ENCODE data around the gene RP9.

GRCh38 chr7:30631368-30632155, 36.9 kb downstream of the GARS1 start:
- RRBS = no CpG with 5 or more reads among the region's 4 CpGs

DNA sequence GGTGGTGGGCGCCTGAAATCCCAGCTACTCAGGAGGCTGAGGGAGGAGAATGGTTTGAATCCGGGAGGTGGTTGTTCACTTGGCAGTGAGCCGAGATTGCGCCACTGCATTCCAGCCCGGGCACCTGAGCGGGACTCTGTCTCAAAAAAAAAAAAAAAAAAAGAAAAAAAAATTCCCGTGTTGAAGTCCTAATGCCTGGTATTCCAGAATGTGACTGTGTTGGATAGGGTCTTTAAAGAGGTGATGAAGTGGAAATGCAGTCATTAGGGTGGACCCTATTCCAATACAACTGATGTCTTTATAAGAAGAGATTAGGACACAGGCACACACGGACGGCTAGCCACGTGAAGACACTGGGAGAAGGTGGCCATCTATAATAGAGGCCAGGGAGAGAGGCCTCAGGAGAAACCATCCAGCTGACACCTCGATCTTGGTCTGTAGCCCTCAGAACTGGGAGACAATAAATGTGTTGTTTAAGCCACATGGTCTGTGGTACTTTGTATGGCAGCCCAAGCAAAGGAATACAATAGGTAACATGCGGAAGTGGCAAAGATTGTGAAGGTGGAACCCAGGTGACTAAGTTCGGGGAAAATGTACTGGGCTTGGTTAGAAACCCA, 967 bp upstream of the MINDY4 start:
- RRBS = 83% methylated on average over 2 of the region's 13 CpGs

DNA sequence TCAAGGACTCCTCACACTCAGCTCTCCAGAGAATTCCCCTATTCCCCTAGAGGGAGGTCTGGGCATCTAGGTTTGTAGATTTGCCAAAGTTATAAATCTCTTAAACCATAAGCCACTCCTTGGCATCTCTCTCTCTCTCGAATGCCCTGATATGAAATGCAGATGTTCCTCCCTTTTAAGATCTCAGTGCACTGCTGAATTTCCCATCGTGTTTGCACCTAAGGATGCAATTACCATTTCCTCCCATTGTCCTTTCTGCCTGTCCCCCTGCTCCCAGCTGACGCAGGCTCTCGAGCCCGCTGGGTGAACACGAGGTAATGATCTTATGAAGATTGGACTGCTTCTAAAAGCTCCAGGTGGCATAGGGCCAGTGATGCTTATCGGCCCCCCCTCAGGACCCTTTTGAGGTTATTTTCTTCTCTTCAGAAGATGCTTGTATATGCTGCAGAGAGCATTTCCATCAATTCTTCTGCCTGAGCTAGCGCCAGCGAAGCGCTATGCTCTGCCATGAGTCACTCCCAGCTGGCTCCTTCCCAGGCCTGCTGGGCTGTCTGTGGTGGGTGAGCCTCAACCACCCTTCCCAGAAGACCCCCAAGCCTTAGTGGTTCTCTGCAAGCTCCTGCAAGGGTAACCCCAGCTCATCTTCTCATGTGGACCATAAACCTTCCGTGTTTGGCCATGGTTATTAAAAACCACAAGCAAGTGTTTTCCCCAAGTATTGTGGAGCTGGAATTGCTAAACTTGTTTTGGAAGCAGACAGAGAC, 41.6 kb upstream of the AQP1 start:
- RRBS = no CpG with 5 or more reads among the region's 11 CpGs

GRCh38 chr7:30931595-30932112, 20.0 kb downstream of the AQP1 start:
- RRBS = no CpG with 5 or more reads among the region's 16 CpGs

DNA sequence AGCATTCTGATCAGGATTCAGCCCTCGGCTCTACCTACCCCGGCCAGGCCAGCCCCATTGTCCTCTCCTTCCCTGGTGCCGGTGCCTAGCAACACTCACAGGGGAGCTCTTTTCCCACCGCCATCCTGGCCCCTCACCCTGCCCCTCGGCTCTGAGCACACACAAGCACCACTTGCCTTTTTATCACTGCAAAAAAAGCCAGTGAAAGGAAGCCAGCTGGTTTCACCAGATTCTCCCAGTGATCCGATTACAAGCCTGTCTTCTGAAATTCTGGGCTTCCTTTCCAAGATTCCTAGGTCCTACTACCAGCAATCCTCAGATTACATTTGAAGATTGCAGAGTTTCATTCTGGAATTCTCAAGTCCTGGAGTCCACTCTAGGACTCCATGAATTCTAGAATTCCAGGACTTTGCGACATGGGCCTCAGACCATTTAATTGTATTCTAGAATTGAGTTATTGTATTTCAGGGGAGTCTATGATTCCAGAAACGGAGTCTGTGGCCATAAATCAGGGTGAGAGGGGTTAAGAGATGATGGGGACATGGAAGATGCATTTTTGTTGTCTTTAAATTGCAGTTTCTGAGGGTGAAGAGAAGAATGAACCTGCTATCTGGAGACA, 8.8 kb upstream of the ADCYAP1R1 start:
- RRBS = no CpG with 5 or more reads among the region's 8 CpGs

GRCh38 chr7:31815900-31816498, 129.0 kb downstream of the PPP1R17 start:
- RRBS = no CpG with 5 or more reads among the region's 12 CpGs

DNA sequence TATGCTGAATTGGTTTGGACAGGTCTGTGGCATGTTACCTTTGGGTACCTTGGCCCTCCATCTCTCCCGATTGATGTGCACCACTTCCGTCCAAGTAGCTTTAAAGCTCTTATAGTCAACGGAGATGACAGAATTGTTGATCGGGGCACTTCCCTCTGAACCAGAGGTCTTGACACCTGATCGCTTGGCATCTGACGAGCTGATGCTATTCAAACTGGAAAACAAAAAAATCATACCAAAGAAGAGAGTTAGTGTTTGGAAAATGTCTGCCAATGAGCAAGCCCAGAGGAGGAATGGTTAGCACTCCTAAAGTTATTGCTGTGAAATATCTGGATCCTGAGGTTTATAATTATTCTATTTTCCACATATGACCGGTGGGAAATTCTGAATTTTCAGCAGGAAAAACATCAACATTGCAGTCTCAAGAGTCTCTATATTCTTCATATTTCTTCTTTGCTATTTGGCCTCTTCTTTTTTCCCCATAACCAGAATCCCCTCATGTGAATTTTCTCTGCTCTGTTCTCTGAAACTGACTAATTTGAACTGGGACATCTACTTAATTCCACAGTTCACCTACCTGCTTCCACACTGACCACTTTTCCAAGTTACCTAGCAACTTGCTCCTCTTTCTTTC, 136.1 kb downstream of the PPP1R17 start:
- RRBS = no CpG with 5 or more reads among the region's 7 CpGs

GRCh38 chr7:32154778-32155346, 84.7 kb upstream of the PDE1C start:
- RRBS = no CpG with 5 or more reads among the region's 3 CpGs

- RRBS = 4% methylated on average over 7 of the region's 26 CpGs
Measured at GRCh38 chr7:32495771-32496626, 710 bp downstream of the AVL9 start.

DNA sequence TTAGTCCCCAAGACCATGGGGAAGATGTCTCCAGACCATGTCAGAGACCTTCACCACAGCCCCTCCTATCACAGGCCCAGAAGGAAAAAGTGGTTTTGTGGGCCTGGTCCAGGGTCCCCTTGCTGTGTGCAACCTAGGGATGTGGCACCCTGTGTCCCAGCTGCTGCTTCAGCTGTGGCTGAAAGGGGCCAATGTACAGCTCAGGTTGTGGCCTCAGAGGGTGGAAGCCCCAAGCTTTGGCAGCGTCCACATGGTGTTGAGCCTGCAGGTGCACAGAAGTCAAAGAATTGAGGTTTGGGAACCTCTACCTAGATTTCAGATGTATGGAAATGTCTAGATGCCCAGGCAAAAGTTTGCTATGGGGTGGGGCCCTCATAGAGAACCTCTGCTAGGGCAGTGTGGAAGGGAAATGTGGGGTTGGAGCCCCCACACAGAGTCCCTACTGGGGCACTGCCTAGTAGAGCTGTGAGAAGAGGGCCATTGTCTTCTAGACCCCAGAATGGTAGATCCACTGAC, 26.5 kb downstream of the AVL9 start:
- RRBS = no CpG with 5 or more reads among the region's 1 CpG

- RRBS = no CpG with 5 or more reads among the region's 12 CpGs
Measured at GRCh38 chr7:32587100-32587900, 92.0 kb downstream of the AVL9 start.

DNA sequence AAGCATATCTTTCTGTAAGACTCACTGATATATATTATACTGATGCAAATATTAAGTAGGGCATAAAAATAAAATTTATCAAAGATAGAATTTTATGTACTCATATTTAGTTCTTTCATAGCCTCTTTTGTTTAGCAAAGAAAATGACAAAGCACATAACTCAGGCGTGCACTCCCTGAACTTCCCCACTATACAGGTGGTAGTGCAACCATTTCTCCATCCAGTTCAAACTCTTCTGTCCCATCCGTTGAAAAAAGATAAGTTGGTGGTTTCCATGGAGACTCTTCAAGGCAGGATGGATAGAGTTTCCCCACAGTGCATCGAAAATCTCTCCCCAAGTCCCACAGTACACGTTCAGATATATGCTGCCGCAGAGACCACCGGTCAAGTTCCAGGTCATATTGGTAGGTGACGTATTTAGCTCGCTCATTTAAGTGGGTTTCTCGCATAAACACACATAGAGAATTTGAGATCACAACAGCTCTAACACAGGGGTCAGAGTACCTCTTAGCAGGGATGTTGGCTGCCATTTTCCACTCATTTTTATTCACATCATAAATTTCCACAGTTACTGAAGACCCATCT, 22.3 kb downstream of the KBTBD2 start:
- RRBS = no CpG with 5 or more reads among the region's 9 CpGs

- RRBS = no CpG with 5 or more reads among the region's 3 CpGs
Measured at GRCh38 chr7:32887527-32887806, 4.1 kb downstream of the KBTBD2 start.

- RRBS = no CpG with 5 or more reads among the region's 5 CpGs
Measured at GRCh38 chr7:32893740-32894432, 2.3 kb upstream of the KBTBD2 start.

DNA sequence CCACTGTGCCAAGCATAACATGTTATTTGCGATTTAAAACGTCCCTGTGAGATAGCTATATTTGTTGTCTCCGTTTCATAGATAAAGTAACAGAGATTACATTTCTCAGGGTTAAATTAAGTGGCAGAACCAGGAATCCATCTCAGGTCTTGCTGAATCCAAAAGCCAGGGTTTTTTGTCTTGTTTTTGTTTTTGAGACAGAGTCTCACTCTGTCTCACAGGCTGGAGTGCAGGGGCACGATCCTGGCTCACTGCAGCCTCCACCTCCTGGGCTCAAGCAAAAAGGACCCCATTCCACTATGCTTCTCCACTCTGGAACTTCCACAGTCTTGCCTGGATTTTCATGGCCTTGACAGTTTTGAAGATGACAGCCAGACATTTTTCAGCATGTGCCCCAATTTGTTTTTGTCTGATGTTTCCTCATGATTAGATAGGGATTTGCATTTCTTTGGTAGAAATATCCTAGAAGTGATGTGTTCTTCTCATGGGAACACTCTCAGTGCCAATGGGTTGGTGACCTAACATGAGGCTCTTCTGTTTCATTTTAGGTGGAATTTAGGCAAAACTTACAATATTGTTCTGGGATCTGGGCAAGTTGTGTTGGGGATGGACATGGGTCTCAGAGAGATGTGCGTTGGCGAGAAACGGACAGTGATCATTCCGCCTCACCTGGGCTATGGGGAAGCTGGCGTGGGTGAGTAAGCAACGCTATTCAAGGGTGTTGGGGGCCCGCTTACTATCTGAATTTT, 42.5 kb downstream of the FKBP9 start:
- RRBS = no CpG with 5 or more reads among the region's 11 CpGs

GRCh38 chr7:33050494-33050776, 12.1 kb downstream of the NT5C3A start:
- RRBS = no CpG with 5 or more reads among the region's 1 CpG

DNA sequence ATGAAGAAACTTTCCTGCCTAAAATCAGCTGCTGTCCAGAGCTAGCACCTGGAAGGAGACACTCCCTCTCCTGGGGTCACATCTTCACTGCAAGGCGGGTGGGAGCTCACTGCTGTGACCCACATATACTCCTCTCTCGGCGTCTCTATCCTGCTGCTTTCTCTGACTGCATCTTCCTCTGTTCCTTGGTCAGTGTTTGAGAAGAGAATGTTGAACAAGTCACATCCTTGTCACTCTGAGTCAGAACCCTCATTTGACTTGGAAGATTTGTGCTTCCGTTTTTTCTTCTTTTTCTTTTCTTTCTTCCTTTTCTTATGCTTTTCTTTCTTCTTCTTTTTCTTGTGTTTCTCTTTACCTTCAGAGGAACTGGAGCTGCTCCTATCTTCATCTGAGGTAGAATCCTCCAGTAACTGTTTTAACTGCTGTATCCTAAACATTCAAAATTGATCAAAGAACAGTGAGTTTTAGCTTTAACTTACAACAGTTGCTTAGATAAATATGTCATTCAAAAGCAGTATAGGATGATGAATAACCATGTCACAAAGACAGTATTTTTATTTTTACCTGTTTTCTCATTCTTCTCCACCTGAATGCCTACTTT, 14.1 kb downstream of the RP9 start:
- RRBS = no CpG with 5 or more reads among the region's 4 CpGs

GRCh38 chr7:33097088-33097733, 12.0 kb downstream of the RP9 start:
- RRBS = no CpG with 5 or more reads among the region's 7 CpGs

DNA sequence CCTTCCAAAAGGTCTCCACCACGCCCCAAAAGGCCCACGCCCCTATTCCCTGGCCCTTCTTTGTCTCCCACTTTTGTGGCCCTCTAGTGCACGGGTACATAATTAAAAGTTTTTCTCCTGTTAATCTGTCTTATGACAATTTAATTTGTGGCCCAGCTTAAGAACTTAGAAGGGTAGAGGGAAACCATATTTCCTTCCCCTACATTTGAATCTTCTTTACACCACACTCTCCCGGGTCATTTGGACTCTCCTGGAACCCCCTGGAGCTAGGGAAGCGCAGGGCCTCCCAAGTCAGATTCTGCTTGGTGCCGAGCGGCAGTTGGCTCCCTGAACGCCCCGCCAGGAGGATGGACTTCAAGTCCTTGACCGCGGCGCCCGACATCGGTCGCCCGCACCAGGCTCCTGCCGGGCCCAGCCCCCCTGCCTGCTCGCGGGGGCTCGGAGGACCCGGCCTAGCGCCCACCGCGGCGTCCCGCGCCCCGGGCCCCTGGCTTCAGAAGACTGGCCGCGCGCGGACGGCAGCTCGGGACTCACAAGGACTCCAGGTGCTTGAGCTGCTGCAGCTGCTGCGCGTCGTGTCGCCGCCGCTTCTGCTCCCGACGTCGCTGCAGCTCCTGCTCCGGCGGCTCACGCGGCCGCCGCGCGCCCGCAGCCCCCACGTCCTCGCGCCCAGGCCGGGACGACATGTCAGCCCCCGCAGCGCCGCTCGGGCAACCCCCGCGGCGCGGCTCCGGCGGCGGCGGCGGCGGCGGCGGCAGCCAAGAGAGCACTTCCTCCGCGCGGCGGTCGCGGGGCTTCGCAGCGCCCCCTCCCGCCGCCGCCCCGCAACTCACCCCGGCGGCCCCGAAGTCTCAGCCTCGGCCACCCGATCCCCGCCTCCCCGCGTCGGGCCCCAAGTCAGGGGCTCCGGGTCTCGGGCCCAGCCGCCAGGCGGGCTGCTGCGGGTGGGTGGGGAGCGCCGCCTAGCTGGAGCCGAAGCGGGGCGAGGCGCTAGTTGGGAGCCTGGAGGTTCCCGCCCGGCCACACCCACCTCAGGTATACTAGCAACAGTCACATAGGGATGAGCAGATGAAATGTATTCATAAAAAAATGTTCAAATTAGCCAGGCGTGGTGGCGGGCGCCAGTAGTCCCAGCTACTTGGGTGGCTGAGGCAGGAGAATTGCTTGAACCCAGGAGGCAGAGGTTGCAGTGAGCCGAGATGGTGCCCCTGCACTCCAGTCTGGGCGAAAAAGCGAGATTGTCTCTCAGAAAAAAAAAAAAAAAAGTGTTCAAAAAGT, at the start of gene RP9:
Gene RP9, minus strand, starts transcription at position 718 of the 1,278 bp plus-strand sequence.
- RRBS = 1% methylated on average over 57 of the region's 113 CpGs

DNA sequence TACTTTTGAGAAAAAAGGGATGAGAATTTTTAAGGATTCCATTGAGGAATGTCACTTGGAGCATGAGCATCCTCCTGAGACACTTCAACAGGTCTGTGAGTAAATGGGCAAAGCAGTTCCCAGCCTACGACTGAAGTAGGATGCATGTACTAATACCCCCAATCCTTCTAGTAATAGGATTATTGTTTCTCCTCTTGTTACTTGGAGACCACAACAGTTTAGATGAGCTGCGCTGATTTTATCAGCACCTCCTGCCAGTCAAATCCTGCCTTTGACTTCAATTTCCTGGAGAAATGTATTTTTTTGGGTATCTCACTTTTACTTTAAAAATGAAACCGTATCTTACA, 832 bp downstream of the BBS9 start:
- RRBS = no CpG with 5 or more reads among the region's 3 CpGs

Data from PFSK-1 (cell line).